Pericardium fibroblast (primary cell): ENCODE measurements around the gene ZNF8.

DNA sequence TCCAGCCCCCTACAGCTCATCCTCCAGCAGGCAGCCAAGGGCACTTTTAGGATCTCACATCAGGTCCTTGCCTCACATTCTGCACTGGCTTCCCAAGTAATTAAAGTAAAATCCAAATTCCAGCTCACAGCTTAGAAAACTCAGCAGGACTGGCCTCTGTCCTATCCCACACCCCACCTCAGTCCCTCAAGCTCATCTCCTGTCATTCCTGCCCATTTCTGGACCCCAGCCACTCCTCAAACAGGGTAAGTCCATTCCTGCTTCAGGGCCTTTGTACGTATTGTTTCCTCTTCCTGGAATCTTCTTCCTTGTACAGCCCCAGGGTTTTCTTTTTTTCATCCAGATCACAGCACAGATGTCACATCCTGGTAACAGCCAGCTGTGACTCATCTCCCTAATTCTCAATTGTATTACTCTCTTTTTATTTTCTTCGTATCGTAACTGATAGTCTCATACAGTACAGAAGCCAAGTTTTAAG is 1.9 kb upstream of the ZNF606 start:
- RAMPAGE, long total RNA = no peak

DNA sequence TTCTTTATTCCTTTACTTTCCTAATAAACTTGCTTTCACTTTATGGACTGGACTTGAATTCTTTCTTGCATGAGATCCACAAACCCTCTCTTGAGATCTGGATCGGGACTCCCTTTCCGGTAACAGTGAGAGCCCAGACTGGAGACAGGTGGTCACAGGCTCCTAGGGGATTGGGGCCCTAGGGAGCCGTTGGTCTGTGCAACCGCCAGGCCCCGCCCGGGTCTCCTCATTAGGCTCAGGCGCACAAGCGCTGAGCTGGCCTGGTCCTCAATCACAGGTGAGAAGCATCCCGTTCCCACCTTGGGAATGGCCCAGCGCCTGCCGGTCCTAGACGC is 10.8 kb upstream of the ZNF544 start:
- RAMPAGE, long total RNA = no peak

DNA sequence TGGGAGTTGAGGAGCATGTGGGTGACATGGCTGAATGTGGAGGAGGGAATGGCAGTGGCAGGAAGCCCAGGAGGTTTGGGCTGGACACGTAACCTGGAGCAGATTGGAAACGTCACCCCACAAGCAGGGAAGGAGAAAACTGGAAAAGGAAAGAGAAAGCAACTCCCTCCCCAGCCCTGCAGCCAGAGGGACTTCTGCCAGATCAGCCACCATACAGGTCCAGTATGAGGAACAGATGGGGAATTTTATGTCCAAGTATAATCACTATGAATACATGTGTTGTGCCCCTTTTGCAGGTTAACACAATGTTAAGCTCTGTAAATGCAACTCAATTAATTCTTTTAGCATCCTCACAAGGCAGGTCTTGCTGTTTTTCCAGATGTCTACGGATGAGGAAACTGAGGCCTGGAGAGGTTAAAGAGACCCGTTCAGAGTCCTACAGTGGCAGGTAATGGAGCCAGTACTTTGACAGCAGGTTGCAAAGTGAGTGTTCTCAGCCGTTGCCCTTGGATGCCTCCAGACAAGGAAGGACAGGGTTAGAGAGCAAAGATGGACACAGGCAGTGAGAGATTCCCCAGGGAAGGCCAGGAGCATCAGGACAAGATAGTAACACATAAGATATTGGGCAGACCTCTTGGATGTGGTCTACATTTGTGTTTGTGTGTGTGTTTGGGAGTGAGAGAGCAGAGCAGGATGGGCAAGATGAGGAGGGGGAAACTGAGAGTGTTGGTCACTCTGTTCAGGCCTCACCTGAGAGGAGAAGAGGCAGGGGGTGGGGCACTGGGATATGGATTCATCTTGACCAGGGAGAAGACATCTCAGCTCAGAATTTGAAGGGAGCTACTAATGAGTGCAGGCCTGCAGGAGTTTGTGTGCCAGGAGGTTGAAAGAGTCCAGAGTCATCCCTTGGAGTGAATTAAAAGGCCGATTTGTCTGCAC is 1.6 kb downstream of the ZNF544 start:
- RAMPAGE, long total RNA = no peak

GRCh38 chr19:58262519-58263250 is 16.1 kb upstream of the ZNF8 start:
- RAMPAGE, long total RNA = no peak

DNA sequence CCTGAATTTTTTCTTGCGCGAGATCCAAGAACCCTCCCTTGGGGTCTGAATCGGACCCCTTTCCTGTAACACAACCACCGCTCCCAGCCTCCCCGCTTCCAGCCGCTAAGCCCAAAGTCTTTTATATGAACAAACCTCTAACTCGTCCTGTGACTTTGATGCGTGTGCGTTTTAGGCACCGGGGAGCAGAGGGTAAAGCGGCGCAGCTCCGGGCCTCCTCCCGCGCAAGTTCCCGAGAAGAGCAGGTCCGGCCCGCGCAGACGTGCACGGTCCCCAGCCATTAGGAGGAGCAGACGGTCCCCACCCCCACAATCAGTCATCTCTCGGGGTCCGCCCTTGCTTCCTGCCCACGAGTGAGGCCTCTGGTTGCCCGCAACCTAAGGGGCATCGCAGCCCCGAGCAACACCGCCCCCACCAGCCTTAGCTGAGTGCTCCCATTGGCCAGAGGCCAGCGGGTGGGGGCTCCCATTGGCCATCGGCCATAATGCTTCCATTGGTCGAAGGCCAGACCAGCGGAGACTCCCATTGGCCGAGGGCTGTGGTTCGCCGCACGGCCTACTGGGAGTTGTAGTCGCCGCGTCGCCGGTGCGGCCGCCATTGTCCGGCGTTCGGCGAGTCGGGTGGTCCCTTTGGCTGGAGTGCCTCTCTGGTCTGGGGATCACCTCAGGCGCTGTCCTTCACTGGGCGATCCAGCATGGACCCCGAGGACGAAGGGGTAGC is at the start of gene ZNF8:
Gene ZNF8 (plus strand): TSS at position 568 of the 720 bp plus-strand sequence.
- RAMPAGE, long total RNA = start-site peak on the minus strand centred at position 259 of the sequence, 74 bp wide, 49 and 25 reads in 2 replicates; start-site peak on the plus strand centred at position 586 of the sequence, 51 bp wide, 25 and 37 reads in 2 replicates

GRCh38 chr19:58282891-58283482 is 4.2 kb downstream of the ZNF8 start:
- RAMPAGE, long total RNA = no peak

DNA sequence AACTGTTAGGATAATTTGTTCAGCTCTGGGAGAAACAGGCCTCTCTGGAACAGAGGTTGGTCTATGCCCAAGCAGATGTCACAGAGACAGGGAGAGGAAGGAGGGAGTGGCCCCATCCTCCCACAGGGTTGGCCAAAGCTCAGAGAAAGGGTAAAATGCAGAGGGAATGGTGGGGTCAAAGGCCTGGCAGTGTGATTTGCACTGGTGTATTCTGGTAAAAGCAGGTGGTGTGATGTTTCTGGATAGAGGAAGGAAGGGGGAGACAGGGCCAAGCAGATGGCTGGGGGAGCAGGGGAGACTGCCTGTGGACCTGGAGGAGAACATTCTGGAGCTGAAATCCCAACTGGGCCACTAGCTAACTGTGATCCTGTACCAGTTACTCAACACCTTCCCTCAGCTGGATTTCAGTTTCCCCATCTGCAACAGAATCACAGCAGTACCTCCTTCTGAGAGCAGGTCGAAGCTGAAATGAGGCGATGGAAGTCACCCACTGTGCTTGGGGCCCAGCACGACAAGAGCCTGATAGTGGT is 9.5 kb downstream of the ZSCAN22 start:
- RAMPAGE, long total RNA = no peak

- RAMPAGE, long total RNA = no peak
These were observed 3.0 kb upstream of the RNF225 start for GRCh38 chr19:58392284-58393060.

GRCh38 chr19:58477042-58477311 is 825 bp downstream of the ZNF446 start:
- RAMPAGE, long total RNA = no peak

DNA sequence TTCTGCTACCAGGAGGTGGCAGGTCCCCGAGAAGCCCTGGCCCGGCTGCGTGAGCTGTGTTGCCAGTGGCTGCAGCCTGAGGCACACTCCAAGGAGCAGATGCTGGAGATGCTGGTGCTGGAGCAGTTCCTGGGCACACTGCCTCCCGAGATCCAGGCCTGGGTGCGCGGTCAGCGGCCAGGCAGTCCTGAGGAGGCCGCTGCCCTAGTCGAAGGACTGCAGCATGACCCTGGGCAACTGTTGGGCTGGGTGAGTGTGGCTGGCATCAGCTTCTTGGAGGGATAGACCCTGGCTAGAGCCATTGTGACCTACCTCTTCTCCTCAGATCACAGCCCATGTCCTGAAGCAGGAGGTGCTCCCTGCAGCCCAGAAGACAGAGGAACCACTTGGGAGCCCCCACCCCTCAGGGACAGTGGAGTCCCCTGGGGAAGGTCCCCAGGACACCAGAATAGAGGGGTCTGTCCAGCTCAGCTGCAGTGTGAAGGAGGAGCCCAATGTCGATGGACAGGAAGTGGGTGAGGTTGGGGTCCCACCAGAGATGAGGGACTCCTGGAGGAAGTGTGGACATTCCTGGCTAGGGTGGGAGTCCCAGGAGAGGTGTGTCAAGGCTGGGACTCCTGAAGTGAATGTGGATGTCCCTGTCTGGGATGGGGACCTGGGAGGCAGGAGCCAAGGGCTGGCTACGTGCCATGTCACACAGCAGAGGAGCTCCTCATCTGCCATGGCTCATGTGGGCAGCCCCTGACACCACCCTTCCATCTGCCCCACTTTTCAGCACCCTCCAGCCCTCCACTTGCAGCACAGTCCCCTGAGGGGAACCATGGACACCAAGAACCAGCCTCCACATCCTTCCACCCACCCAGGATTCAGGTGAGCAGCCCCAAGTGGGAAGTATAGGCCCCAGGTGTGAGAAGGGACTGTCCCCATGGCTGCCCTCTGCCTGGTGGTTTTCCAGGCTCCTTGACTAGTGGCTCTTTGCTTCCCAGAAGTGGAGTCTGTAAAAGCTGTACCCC is 1.5 kb downstream of the ZNF446 start:
- RAMPAGE, long total RNA = no peak

- RAMPAGE, long total RNA = start-site peak on the minus strand at chr19:58499222-58499249, 66 and 69 reads in 2 replicates
These were observed 12.5 kb downstream of the SLC27A5 start for GRCh38 chr19:58498987-58500004.

- RAMPAGE, long total RNA = no peak
These were observed 339 bp upstream of the TRIM28 start for GRCh38 chr19:58543578-58543872.

DNA sequence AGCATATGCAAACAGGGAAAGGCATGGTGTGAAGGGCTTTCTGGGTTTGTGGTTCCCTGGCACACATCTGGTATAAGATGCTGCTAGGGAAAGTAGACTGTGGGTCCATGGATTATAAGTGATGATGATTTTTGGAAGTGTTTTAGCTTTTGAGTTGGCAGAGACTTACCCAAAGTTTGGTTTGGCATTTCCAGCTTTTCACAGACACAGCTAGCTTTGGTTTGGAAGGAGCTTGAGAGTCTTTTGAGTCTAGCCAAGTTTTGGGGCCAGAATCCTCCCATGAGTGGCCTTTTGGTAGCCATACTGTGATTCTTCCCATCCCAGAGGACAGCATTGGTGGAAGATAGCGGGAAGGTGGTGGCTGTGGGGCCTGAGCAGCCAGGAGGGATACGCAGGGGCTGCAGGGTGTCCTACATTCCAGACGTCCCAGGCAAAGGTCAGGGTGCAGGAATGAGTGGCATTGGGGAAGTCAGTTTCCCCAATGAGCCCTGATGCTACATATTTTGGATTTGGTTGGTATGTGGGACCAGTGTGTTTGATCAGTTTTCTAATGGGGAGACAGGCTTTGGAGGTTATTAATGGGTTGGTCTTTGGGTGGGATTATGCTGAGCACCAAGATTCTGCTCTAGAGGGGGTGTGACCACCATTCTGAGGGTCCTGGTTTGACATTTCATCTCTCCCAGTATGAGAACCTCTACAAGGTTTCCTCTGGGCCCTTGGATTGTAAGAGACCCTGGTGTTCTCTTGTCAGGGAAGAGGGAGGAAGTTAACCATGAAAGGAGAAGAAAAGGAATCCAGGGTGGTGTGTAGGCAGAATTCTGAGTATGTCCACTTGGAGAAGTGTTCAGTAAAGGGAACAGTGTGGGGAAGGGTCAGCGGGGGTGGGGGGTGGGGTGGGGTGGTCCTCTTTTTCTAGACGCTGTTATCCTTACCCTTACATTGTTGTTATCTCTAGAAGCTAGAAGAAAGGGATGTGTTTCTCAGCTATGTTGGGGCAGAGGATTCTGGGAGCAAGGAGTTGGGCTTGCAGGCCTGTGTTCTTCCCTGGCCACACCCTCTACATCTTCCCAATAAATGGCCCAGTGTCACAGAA is 2.7 kb downstream of the TRIM28 start:
- RAMPAGE, long total RNA = no peak

DNA sequence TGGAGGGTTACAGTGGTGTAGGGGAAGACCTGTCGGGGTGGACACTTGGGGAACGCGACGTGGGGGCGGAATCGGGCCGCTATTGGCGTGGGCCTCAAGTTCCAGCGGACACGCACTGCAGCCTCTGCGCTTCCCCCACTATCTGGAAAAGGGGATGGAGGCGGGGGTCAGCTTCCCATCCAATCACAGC is 939 bp upstream of the UBE2M start:
- RAMPAGE, long total RNA = no peak

- RAMPAGE, long total RNA = no peak
These were observed 2.1 kb downstream of the MZF1 start for GRCh38 chr19:58570898-58571597.